AG04450 (cell line): ENCODE measurements around the gene ATP1A3.

GRCh38 chr19:41744910-41745220, 10.5 kb upstream of the CEACAM6 start:
- CAGE, long polyA plus RNA, result no peak
- RRBS, result no CpG with 5 or more reads among the region's 3 CpGs

GRCh38 chr19:41904196-41905380, 21.6 kb downstream of the ARHGEF1 start:
- CAGE, long polyA plus RNA, result no peak
- RRBS, result 95% methylated on average over 12 of the region's 36 CpGs

DNA sequence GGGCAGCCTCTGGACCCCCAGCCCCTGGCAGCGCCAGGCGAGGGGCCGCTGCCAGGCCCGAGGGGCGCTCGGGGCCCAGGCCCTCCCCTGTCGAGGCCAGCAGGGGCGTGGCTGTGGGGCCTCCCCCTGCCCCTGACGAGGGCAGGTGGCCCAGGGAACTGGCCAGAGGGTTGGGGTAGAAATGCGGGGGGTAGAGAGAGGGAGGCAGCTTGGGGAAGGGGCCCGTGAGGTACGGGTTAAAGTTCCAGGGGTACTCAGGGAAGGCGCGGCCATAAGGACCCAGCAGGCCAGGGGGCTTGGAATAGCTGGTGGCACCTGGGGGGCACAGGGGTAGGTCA, 19.9 kb downstream of the ERFL start:
- CAGE, long polyA plus RNA, result no peak
- RRBS, result no CpG with 5 or more reads among the region's 14 CpGs

GRCh38 chr19:41935837-41936225, 7.6 kb upstream of the ERFL start:
- CAGE, long polyA plus RNA, result no peak
- RRBS, result 9% methylated on average over 2 of the region's 21 CpGs

DNA sequence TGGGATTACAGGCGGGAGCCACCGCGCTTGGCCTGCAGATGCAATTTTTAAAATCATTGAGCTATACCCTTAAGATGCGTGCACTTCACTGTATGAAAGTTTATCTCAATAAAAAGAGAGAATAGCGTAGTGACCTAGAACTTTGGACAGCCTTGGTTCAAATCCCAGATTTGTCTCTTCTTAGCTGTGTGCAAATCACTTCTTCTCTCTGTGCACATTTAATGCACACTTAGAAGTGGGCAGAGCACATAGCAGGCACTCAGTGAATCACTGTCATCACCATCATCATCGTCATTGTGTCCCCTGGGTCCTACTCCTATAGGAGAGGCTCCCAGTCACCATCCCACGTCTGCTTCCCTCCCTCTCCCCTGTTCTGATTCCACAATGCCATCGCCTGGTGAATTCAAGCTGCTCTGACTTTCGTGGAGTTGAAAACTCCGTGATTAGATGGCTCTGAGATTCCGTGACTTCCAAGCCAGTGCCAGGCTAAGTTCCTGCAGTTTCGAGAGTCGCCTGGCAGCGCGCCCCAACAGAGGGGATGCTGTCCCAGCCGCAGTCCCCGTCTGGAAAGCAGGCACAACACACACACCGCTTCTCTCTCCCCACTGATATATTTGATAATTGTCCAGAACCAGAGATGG, 7.0 kb upstream of the RABAC1 start:
- CAGE, long polyA plus RNA, result no peak
- RRBS, result no CpG with 5 or more reads among the region's 18 CpGs

DNA sequence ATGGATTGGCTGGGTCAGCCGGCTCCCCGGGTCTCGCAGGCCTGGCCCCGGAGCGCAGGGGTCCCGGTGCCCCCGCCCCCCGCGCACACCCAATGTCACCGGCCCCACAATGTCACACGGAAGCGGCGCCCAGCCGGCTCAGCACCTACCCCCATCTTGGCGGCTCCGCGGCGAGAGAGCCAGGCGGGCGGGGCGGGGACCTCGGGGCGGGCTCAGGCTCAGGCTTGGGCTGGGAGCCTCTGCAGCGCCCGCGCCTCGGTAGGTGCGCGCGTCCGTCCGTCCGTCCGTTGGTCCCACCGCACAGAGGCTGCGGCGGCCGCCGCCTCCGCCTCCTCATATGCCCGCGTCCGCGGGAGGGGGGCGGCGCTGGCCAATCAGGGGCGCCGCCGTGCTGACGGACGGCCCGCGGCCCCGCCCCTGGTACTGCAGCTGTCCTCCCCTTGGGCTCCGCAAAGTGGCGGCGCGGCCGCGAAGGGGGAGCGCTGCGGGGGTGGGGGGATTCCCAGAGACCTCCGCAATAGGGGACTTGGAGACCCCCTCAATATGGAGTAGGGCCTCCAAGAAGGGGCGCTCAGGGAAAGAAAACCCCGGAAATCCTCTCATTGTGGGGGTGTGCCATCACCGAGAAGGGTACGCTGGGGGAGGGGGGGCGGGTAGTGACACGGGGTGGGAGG, at the start of gene ATP1A3:
Gene ATP1A3 (minus strand): TSS at position 309 of the 674 bp plus-strand sequence.
- CAGE, long polyA plus RNA, result no peak
- RRBS, result 7% methylated on average over 5 of the region's 69 CpGs

GRCh38 chr19:42098683-42099267, 22.8 kb downstream of the ZNF574 start:
- CAGE, long polyA plus RNA, result no peak
- RRBS, result no CpG with 5 or more reads among the region's 6 CpGs

- CAGE, long polyA plus RNA, result no peak
- RRBS, result no CpG with 5 or more reads among the region's 10 CpGs
Measured at GRCh38 chr19:42113614-42114409, 18.4 kb downstream of the POU2F2 start.

DNA sequence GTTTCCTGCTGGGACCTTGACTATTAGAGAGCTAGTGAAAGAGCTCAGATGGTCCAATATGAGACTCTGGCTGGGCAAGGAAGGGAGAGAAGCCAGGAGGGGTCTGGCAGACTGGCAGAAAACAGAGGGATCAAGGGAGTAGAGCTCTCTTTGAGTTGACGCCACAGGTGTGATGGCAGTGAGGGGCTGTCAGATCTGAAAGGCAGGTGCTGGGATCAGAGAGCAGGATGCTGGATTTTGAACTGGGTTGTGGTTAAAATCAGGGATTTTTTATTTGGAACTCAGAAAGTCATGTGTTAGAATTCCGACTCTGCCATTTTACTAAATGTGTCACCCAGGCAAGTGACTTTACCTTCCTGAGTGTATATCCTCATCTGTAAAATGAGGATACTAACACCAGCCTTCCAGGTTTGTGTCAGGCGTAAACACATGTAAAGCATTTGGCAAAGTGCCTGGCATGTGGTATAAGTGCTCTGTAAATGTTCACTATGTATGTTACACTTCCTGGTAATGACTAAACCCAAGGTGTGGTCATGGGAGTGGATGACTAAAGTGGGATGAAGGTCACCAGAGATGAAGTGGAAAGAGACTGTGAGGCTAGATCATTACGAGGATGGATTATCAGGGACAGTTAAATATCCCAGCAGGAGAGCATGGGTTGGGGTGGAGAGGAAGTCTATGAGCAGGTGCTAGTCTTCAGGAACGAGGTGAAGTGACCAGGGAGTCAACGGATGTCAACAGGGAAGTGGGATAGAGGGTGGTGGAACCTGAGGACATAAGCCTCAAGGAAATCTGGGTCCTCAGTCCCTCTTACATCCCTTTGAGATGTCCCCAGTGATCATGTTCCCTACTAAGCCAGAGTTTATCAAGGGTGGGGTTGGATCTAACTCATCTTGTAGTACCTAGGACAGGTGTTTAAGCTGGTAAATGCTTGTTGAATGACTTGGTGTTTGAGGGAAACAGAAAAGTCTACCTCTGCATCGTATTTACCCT, 25.6 kb downstream of the DEDD2 start:
- CAGE, long polyA plus RNA, result no peak
- RRBS, result no CpG with 5 or more reads among the region's 7 CpGs

- CAGE, long polyA plus RNA, result no peak
- RRBS, result no CpG with 5 or more reads among the region's 11 CpGs
Measured at GRCh38 chr19:42207655-42208473, 9.6 kb downstream of the DEDD2 start.

DNA sequence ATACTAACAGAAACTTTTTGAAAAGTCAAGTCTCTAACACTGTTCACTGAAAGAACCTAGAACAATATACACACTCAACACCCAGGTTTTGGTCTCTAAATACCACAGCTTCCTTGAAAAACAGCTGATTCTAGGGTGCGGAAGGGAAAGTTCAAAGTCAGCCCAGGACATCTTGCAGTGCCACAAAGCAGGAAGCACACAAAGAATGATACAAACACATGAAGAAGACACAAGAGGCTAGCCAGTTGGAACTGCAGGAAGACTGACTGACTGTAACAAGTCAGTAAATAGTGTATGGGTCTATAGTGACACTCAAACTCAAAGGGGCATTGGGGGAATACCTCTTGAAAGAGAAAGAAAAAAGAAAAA, 4.6 kb downstream of the DEDD2 start:
- CAGE, long polyA plus RNA, result no peak
- RRBS, result no CpG with 5 or more reads among the region's 1 CpG

DNA sequence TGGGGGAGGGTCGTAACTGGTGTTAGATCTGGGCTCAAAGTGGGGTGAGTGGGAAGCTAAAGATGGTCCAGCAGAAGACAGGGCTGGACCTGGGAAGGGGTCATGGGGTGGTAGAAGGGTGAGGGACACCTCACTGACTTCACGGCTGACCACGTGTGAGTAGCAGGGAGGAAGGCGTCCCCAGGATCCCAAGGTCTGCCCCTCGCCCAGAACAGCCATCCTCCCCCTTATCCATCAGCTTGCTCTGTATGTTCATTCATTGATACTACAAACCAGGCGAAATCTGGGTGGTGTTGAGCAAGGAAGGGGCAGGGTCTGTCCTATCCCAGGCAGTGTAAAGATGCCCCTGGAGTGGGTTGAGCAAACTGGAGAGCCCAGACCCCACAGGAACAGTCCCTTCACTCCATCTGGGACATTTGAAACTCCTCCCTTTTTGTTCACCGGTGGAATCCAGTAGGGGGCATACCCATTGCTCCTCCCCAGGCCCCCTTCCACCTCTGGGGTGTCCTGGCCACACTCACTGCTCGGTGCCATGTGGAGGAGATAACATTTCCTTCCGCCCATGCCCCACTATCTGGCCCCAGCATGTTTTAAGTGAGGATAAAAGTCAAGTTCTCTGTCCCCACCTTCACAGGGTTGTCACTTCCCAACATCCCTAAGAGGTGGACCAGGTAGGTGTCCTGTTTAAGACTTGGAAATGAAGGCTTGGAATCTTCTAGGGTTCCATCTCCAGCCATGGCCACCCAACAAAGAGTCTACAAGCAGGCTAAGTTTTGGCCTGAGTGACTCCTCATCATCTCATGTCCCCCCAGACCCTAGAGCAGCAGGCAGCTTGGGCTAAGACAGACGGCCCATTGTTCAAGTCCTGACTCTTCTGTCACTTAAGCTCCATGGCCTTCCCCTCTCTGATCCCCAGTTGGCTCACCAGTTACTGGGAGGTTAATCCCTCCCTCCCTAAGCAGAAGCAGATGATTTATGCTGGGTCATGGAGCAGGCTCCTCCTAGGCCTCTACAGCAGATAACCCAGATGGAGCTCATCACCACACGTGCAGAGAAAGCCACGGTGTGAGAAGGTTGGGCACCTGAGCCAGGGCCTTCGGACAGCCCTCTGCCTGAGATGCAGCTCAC, 9.2 kb downstream of the ZNF526 start:
- CAGE, long polyA plus RNA, result no peak
- RRBS, result no CpG with 5 or more reads among the region's 13 CpGs

- CAGE, long polyA plus RNA, result no peak
- RRBS, result no CpG with 5 or more reads among the region's 5 CpGs
Measured at GRCh38 chr19:42275186-42275541, 6.1 kb downstream of the CIC start.

- CAGE, long polyA plus RNA, result no peak
- RRBS, result under 1% methylated on average over 4 of the region's 30 CpGs
Measured at GRCh38 chr19:42283963-42284139, 14.8 kb downstream of the CIC start.

GRCh38 chr19:42376937-42377378, 13.1 kb downstream of the CNFN start:
- CAGE, long polyA plus RNA, result no peak
- RRBS, result no CpG with 5 or more reads among the region's 7 CpGs

- CAGE, long polyA plus RNA, result no peak
- RRBS, result no CpG with 5 or more reads among the region's 7 CpGs
Measured at GRCh38 chr19:42421048-42421533, 6.1 kb downstream of the LIPE start.

GRCh38 chr19:42423852-42424504, 3.2 kb downstream of the LIPE start:
- CAGE, long polyA plus RNA, result no peak
- RRBS, result no CpG with 5 or more reads among the region's 40 CpGs

DNA sequence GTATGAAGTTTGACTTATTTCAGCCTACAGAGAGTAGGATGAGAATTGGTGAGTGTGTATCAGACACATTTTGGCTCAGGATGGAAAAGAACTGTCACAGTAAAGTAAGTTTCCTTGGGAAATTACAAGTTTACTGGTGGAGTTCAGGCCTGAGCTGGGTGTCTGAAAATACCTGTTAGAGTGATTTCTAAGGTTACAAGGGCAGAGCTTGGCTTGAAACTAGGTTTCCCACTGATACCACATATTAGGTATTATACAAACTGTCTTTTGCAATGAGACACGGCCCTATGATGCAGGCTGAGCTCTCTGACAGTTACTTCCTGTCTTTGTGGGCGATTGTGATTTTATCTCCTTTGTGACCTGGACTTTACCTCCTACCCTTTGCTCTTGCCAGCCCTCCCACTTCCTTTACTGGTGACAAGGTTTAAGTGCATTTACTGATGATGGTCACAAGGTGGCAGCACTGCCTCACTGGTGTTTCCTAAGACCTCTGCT, 7.5 kb upstream of the CXCL17 start:
- CAGE, long polyA plus RNA, result no peak
- RRBS, result no CpG with 5 or more reads among the region's 2 CpGs

DNA sequence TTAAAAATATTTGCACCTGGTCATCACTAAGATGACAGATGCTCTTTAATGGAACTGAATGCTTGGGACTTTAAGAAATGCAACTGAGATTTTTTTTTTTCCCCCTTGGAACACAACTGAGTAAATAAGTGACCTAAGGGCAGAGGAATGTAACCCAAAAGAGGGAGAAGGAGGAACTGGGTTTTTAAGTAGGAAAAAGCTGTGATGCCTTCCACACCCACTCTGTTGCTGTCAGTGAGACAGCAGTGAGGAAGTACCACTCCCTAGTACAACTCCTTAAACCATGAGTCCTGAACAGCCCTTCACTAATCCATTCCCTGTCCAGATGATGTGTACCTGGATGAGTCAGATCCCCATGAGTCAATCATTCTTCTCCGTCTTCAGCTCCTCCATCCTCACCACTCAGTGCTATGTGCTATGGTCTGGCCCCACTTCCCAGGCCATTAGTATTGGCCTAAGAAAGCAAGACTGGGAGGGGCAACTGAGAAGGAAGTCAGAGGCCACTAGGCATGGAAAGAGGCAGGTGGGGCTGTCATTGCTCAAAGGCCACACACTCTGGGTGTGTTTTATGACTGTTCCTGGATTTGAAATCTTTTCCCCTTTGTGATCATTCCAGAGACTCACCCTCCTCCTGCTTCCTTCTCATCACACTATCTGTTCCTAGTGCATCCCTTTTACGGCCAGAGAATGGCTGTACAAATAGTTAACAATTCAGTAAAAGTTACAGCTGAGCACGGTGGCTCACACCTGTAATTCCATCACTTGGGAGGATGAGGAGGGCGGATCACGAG, 13.0 kb upstream of the CXCL17 start:
- CAGE, long polyA plus RNA, result no peak
- RRBS, result no CpG with 5 or more reads among the region's 5 CpGs

- CAGE, long polyA plus RNA, result no peak
- RRBS, result no CpG with 5 or more reads among the region's 1 CpG
Measured at GRCh38 chr19:42498403-42498850, 29.9 kb downstream of the CEACAM1 start.